ENCODE results near the genes NOP53 and TPRX1.

DNA sequence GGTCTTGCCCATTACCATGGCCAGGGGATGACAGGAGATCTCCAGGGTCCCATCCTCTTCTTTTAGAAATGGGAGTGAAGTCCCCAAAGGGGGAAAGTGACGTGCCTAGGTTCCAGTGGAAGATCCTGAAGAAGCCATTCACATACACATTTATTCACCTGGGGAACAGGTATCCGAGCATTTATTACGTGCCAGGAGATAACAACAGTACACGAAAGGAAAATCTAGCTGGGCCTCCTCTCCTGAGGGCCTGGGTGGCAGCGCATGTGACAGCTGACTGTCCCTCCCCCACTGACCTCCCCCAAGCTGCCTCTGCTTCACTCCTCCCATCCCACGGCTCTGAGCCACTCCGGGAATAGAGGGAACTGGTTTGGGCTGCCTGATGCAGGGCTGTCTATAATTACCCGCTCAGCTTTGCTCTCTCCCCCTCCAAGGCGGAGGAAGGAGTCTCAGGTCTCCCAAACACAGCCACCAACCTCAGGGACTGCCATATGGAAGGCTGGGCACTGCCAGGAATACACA lies 8.0 kb downstream of the NAPA start:
- RRBS, result no CpG with 5 or more reads among the region's 9 CpGs

DNA sequence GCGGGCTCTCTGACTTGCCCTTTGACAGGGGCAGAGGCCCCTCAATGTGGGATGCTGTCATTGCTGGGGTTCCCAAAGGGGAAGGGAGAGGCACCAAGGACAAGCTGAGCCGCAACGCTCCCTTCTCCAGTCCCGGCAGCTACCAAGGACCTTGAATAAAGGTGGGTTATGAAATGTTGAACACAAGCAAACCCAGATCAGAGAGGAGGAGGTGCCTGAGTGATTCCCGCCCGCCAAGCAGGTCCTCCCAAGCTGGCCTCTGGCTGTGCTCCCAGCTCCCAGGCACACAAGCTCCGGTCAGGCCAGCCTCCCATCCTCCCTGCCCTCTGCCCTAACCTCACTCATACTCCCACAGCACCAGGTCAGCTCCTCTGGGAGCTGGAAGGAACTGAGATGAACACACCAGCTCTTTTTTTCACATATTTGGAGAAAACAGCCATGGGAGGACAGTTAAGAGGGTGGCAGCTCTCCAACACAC lies 3.8 kb downstream of the NAPA start:
- RRBS, result no CpG with 5 or more reads among the region's 7 CpGs

- RRBS, result 2% methylated on average over 19 of the region's 43 CpGs
These were observed 1.3 kb downstream of the BICRA start for GRCh38 chr19:47610014-47610928.

- RRBS, result no CpG with 5 or more reads among the region's 6 CpGs
These were observed 4.7 kb downstream of the BICRA start for GRCh38 chr19:47613647-47614082.

- RRBS, result no CpG with 5 or more reads among the region's 6 CpGs
These were observed 14.5 kb downstream of the BICRA start for GRCh38 chr19:47623320-47623904.

GRCh38 chr19:47623997-47624609 lies 15.2 kb downstream of the BICRA start:
- RRBS, result no CpG with 5 or more reads among the region's 17 CpGs

GRCh38 chr19:47725578-47726611 lies 12.7 kb downstream of the EHD2 start:
- RRBS, result 73% methylated on average over 10 of the region's 51 CpGs

GRCh38 chr19:47742579-47742864 lies 2.8 kb upstream of the NOP53 start:
- RRBS, result no CpG with 5 or more reads among the region's 7 CpGs

- RRBS, result 0% methylated on average over 3 of the region's 57 CpGs
These were observed at the start of gene NOP53 for GRCh38 chr19:47745074-47746030. Gene NOP53, plus strand, starts transcription at chr19:47745546.

- RRBS, result no CpG with 5 or more reads among the region's 13 CpGs
These were observed 15.0 kb downstream of the NOP53 start for GRCh38 chr19:47760219-47760850.

- RRBS, result no CpG with 5 or more reads among the region's 6 CpGs
These were observed at the start of gene TPRX1 for GRCh38 chr19:47804375-47804704. Gene TPRX1, minus strand, starts transcription at chr19:47804551.

- RRBS, result no CpG with 5 or more reads among the region's 9 CpGs
These were observed 6.2 kb downstream of the TPRX2 start for GRCh38 chr19:47865188-47865670.

DNA sequence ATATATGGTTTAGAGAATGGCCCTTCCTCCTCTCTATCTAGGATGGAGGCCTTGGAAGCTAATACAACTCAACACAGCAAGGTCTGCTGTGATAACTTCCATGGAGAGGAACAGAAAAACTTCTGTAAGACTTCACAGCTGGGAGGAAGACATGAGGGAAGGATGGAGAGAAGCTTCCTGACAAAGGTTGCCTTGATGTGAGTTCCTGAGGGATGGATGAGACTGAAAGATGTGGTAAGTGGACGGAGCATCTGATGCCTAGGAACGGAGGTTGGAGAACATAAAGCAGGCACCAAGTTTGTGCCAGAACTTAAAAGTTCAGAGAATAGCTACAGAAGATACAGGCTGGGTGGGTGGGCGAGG lies 12.0 kb downstream of the CABP5 start:
- RRBS, result no CpG with 5 or more reads among the region's 3 CpGs

GRCh38 chr19:48379065-48379434 lies 12.3 kb downstream of the KDELR1 start:
- RRBS, result no CpG with 5 or more reads among the region's 5 CpGs

DNA sequence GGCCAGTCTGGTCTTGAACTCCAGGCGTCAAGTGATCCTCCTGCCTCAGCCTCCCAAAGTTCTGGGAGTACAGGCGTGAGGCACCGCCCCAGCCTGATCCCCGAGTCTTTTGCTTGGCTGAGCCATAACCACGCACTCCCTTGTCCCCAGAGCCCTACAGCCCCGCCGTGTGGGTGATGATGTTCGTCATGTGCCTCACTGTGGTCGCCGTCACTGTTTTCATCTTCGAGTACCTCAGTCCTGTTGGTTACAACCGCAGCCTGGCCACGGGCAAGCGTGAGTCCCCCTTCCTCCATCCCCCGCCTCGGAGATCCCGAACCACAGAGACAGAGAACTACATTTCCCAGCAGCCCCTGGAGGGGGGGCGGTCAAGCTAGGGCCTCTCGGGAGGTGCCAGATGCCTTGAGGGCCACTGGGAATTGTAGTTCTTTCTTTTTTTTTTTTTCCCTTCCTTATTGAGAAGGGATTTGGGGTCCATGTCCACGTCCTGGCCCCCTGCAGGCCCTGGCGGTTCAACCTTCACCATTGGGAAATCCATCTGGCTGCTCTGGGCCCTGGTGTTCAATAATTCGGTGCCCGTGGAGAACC lies 25.7 kb downstream of the GRIN2D start:
- RRBS, result no CpG with 5 or more reads among the region's 23 CpGs

- RRBS, result no CpG with 5 or more reads among the region's 6 CpGs
These were observed 3.1 kb upstream of the KCNJ14 start for GRCh38 chr19:48452226-48452660.

GRCh38 chr19:48573132-48573770 lies 21.3 kb downstream of the SULT2B1 start:
- RRBS, result no CpG with 5 or more reads among the region's 19 CpGs

DNA sequence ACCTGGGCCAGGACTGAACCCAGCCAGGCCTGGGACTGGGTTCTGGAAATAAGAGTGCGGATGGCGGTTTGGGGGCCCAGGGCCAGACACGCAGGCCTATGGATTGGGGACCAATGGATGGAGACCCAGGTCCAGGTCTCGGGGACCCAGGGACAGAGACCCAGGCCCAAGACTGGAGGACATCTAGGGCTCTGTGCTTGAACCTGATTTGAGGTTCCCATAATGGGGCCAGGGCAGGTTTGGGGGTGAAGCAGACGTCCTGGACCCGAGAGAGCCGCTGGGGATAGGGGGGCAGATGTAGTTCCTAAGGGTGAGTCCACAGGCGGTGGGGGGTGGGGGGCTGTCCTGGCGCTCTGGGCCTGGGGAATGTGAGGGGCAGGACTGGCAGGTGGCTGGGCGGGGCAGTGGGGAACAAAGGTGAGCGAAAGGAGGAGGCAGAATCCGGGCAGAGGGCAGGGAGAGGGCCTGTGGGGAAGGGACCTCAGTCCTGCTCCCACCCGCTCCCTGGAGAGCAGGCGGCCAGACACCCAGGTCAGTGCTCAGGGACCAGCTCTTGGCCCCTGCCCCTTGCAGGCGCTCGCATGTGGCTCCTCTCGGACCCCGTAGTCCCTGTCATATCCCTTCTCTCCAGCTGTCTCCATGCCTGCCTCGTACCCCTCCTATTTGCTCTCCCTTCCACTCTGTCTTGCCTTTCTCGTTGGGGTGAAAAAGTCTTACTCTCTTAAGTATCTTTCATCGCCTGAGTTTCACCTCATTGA lies 5.4 kb downstream of the SPHK2 start:
- RRBS, result no CpG with 5 or more reads among the region's 21 CpGs

- RRBS, result no CpG with 5 or more reads among the region's 26 CpGs
These were observed 1.0 kb downstream of the CA11 start for GRCh38 chr19:48644722-48645643.

Measured in renal cortical epithelial cell (primary cell).